Placental pericyte (primary cell): ENCODE measurements around a stretch of chr7.

DNA sequence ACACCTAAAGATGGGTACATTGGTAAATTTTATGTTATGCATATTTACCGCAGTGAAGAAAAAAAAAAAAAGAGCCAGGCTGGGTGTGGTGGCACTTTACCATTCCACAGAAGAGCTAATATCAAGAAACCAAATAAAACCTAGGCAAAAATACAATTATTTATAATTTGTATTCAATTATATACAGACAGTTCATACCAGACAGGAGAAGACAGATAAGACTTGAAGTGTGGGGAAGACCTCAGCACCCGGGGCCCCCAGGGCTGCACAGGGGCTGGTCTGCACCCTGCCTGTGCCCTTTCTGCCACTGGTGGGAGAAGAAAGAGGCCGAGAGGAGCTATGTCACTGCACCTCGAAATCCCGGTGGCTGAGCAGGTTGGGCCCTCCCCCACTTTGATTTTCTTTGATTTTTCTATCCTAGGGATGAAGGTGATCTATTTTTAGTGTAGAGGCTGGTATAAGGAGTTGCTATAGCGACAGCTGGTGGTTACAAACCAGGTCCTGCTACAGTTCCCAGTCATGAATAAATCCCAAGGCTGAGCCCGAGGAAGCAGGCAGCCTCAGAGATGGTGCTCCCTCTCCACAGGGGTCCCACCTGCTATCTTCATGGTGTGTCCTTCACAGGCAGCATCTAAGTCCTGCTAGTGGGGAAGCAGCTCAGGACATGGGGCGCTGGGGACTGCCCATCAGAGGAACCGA is 151.3 kb downstream of the PRKAG2 start:
- CAGE, long polyA plus RNA = no peak

- CAGE, long polyA plus RNA = no peak
Measured at GRCh38 chr7:151739884-151740275, 137.0 kb downstream of the PRKAG2 start.

DNA sequence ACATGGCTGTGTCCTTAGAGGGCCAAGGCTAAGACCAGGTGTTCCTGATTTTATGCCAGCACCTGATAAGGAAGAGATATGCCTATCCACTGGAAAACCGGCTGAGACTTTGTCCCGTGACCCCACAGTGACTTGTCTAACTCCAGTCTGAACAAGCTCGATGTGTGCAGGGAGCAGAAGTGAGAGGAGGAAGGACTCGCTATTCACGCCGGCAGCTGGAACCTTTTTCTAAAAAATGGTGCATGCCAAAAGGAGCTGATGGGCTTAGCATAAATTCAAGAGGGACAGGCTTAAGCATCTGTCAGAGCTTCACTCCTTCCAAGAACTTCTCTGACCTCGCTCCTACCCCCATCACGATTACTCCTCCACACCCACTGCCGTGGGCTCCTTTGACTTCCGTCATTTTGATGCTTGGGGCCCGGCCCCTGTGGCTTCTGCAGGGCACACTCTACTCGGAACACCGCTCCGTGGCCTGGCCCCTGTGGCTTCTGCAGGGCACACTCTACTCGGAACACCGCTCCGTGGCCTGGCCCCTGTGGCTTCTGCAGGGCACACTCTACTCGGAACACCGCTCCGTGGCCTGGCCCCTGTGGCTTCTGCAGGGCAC is 56.8 kb downstream of the PRKAG2 start:
- CAGE, long polyA plus RNA = no peak

DNA sequence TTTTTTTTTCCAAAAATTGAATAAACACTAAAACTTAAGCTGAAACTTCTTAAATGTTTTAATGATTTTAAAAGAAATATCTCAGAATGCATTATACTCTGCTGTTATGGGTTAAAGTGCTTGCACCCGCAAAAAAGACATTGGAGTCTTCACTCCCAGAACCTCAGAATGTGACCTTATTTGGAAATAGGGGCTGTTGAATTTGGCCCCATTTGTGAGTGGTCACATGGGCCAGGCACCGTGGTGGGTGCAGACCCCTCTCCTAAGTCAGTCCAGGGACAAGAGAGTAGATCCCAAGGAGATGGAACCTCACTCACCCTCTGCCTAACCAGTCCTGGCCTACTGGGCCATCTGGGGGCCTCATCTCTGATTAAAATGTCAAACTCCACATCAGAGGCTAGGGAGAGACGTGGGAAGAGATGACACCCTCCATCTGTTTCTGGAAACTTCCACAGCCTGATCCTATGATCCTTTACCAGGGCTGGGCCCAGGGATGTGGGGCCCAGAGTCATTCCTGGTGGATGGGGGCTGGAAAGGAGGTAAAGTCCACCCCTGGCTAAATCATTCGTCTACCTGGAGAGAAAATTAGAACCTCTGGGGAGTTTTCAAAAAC is 53.6 kb downstream of the PRKAG2 start:
- CAGE, long polyA plus RNA = no peak

GRCh38 chr7:151871197-151871957 is 5.5 kb downstream of the PRKAG2 start:
- CAGE, long polyA plus RNA = no peak

- CAGE, long polyA plus RNA = no peak
Measured at GRCh38 chr7:151875624-151876228, 1.2 kb downstream of the PRKAG2 start.

GRCh38 chr7:151924377-151924957 is 31.8 kb upstream of the GALNTL5 start:
- CAGE, long polyA plus RNA = no peak

GRCh38 chr7:151992269-151992931 is 33.1 kb upstream of the GALNT11 start:
- CAGE, long polyA plus RNA = no peak

DNA sequence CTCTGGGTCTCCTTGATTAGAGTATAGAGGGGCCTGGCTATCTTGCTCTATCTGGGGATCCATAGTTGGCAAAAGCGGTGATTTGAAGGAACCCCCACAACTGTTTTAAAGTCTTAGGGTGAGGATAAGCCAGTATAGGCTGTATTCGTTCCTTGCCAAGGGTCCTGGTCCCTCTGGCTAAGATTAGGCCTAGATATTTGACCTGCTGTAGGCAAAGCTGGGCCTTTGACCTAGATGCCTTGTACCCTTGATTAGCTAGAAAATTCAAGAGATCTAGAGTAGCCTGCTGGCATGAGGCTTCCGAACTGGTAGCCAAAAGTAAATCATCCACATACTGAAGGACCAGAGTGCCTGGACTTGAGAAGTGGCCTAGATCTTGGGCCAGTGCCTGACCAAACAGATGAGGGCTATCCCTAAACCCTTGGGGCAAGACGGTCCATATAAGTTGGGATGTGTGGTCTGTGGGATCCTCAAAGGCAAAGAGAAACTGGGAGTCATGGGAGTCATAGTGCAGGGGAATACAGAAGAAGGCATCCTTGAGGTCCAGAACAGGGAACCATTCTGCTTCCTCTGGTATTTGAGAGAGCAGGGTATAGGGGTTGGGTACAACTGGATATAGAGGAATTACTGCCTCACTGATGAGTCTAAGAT is 6.5 kb downstream of the GALNT11 start:
- CAGE, long polyA plus RNA = no peak

- CAGE, long polyA plus RNA = no peak
Measured at GRCh38 chr7:152292748-152293473, 142.9 kb downstream of the KMT2C start.

DNA sequence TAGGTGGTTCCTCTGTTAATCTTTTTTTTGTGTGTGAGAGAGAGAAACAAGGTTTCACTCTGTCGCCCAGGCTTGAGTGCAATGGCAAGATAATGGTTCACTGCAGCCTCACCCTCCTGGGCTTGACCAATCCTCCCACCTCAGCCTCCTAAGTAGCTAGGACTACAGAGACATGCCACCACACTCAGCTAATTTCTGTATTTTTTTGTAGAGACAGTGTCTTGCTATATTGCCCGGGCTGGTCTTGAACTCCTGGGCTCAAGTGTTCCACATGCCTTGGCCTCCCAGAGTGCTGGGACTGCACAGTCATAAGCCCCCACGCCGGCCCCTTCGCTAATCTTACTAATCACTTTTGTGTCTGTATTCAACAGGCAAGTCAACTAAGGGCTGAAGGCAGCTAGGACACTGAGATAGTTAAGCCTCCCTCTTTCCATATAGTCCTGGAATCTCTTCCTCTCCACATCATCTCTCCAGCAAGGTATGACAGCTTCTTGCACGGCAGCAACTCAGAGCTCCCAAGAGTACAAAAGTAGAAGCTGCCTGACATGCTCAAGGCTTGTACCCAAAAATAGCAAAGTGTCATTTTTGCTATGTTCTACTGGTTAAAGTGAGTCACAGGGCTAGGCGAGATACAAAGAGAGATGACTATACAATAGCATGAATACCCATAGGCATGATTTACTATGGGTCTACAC is 11.3 kb downstream of the KMT2C start:
- CAGE, long polyA plus RNA = no peak

DNA sequence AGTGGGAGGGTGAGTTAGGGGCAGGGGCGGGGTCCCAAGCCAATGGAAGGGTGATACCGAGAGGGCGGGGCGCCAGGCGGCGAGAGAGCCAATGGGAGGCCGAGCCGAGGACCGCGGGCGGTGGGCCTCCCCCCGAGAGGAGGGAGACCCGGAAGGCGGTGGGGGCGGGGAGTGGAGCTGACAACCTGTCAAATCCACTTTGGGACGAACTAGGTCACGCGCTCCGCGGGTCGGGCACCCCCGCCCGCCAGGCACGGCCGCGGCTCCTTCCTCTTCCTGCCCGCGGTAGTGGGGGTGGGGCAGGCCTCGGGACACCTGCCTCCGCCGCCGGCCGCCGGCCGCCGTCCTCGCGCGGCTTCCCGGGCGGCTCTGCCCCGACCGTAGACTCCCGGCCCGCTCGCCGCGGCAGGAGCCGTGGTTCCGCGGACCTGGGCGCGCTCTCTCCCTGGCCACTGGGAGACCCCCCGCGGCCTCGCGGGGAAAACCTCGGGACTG is 28.1 kb upstream of the KMT2C start:
- CAGE, long polyA plus RNA = no peak

DNA sequence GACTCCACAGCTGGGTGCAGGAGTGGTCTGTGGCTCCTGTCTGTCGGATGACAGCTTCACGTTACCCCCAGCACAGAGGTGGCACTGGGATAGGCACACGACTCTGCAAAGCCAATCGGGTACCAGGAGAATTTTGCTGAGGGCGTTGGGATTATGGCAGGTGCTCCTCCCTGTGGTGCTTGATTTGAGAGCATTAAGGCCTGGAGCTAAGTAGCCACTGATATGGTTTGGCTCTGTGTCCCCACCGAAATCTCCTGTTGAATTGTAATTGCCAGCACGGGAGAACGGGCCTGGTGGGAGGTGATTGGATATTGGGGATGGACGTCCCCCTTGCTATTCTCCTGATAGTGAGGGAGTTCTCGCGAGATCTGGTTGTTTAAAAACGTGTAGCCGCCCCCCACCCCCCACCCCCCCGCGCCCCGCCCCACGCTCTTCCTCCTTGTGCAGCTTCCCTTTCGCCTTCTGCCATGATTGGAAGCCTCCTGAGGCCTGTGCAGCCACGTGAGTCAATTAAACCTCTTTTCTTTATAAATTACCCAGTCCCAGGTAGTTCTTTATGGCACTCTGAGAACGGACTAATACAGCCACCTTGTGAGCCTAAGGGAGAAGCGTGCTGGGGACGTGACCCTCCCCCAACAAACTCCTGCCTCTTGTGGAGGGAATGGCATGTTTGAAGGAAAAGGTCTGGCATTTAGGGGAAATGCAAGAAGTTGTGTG is 117.9 kb upstream of the KMT2C start:
- CAGE, long polyA plus RNA = no peak

GRCh38 chr7:152924998-152925894 is 165.7 kb downstream of the ACTR3B start:
- CAGE, long polyA plus RNA = no peak

DNA sequence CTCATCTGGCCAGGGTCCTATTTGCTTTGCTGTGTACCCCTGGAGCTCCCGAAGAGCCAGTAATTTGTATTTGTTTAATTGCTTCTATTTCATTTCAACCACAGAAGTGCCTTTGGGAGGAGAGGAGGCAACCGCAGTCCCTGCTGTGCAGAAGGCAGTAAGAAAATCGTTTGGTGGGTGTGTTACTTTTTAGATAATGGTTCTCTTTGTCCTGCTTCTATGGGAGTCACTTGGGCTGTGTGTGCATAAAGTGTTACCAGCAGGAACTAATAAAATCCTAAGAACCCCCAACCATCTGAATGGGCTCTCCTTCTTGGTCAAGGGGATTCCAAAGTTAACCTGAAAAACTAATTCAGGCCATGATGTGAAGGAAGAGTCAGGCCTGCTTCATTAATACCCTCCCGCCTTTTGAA is 173.5 kb downstream of the ACTR3B start:
- CAGE, long polyA plus RNA = no peak

- CAGE, long polyA plus RNA = no peak
Measured at GRCh38 chr7:153412798-153413280, 639.4 kb upstream of the DPP6 start.

- CAGE, long polyA plus RNA = no peak
Measured at GRCh38 chr7:153928585-153929207, 123.5 kb upstream of the DPP6 start.

DNA sequence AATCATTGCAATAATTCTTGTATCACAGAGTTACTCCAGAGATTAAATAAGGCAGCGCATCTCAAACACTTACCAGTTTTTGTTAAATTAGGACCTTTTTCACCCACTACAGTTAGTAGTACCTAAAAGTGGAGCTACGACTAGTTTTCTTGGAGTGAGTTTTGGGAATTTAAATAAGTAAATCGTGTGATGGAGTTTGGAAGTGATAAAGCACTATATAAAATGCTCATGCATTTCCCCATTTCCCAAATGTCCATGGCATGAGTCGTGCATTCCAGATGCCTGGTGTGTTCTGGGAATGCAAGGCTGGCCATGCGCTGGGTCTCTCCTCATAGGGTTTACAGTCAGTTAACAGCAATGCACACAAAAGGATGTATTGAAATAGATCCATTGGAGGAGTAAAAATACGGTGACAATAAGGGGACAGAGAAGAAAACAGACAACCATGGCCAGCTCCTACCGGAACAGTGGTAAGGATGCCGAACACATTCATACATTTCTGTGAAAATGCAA is 149.8 kb downstream of the DPP6 start:
- CAGE, long polyA plus RNA = no peak

DNA sequence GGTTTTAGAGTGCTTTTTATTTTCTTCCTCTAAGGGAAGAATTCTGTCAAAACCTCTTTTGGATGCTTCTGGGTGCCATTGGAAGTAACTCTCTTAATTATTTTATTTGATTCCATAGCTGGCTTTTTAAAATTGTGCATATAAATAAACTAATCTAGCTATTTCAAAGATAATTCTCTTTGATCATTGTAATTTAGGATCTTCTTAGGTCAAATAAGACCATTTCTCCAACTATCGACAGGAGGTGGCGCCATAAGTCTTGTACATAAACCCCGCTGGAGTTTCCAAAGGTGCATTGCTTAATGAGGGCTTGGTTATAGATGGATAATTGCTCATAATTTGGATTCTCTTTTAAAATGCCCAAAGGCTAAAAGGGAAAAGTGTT is 75.5 kb downstream of the PAXIP1 start:
- CAGE, long polyA plus RNA = no peak

- CAGE, long polyA plus RNA = no peak
Measured at GRCh38 chr7:154927862-154928348, 75.0 kb downstream of the PAXIP1 start.